Measurements from ENCODE around the gene B3GALT2.

DNA sequence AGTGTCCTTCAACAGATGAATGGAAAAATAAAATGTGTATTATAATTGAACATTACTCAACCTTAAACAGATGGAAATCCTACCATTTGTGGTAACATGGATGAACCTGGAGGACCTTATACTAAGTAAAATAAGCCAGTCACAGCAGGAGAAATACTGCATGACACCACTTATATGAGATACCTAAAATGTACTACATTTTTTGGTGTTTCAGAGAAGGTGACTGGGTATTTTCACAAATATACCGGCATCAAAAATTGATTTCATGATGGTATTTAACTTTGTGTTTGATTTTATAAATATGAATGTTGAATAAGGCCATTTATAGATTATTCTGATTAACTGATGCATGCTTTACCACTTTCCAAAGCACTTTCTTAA, 299.8 kb downstream of the PLA2G4A start:
- PRO-cap: unidirectional peak, plus-strand start at position 198 of the sequence
- RAMPAGE, long total RNA, 5 experiments: no peak in any of the 5 experiments
- RRBS: no CpG with 5 or more reads among the region's 1 CpG

GRCh38 chr1:188167284-188167594, 1338.5 kb downstream of the PLA2G4A start:
- PRO-cap: no peak
- RAMPAGE, long total RNA, 5 experiments: no peak in any of the 5 experiments
- RRBS: no CpG with 5 or more reads among the region's 3 CpGs

DNA sequence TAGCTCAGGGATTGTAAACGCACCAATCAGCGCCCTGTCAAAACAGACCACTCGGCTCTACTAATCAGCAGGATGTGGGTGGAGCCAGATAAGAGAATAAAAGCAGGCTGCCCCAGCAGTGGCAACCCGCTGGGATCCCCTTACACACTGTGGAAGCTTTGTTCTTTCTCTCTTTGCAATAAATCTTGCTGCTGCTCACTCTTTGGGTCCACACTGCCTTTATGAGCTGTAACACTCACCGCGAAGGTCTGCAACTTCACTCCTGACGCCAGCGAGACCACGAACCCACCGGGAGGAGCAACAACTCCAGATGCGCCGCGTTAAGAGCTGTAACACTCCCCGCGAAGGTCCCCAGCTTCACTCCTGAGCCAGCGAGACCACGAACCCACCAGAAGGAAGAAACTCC, 425.8 kb upstream of the RGS18 start:
- PRO-cap: no peak
- RAMPAGE, long total RNA, 5 experiments: no peak in any of the 5 experiments
- RRBS: no CpG with 5 or more reads among the region's 17 CpGs

GRCh38 chr1:192485656-192486325, 89.8 kb upstream of the RGS1 start:
- PRO-cap: no peak
- RAMPAGE, long total RNA, 5 experiments: no peak in any of the 5 experiments
- RRBS: no CpG with 5 or more reads among the region's 2 CpGs

DNA sequence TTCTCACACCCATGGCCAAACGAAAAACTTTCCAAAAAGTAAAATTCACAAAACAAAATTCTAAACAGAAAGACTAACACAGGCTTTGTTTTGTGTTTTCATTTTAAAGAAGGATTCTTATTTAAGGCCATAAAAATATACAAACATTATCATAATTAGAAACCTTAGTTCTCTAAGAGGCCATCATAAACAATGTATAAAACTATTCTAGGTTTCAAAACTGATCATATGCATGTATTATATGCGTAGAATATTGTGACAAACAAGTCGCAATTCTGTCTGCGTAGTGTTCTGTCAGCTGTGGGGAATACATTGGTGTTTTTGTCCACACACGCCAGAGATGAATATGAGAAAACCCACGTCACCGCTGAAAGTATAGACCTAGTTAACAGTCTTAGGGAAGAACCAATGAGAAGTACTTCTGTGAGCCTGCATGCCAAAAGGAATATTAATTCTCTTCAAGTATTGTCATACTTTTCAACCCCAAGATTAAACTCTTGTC, 55.5 kb upstream of the RGS1 start:
- PRO-cap: no peak
- RAMPAGE, long total RNA, 5 experiments: no peak in any of the 5 experiments
- RRBS: no CpG with 5 or more reads among the region's 7 CpGs

DNA sequence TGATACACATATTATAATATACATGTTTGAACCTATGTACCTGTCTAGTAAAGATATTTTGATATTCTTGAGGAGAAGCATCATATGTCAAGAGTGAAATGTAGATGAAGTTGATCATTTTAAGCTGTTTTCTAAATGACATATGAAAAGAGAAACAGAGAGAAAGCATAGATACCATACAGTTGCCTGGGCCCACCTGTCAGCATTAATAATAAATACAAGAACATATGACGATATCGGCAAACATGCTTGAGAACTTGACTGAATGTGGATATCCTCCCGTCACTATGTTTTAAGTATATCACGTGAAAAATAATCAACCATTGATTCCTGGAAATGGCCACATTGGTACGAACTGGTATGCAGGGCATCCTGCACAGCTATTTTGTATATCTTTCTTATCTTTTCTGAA, 23.0 kb upstream of the RGS1 start:
- PRO-cap: no peak
- RAMPAGE, long total RNA, 5 experiments: no peak in any of the 5 experiments
- RRBS: no CpG with 5 or more reads among the region's 5 CpGs

DNA sequence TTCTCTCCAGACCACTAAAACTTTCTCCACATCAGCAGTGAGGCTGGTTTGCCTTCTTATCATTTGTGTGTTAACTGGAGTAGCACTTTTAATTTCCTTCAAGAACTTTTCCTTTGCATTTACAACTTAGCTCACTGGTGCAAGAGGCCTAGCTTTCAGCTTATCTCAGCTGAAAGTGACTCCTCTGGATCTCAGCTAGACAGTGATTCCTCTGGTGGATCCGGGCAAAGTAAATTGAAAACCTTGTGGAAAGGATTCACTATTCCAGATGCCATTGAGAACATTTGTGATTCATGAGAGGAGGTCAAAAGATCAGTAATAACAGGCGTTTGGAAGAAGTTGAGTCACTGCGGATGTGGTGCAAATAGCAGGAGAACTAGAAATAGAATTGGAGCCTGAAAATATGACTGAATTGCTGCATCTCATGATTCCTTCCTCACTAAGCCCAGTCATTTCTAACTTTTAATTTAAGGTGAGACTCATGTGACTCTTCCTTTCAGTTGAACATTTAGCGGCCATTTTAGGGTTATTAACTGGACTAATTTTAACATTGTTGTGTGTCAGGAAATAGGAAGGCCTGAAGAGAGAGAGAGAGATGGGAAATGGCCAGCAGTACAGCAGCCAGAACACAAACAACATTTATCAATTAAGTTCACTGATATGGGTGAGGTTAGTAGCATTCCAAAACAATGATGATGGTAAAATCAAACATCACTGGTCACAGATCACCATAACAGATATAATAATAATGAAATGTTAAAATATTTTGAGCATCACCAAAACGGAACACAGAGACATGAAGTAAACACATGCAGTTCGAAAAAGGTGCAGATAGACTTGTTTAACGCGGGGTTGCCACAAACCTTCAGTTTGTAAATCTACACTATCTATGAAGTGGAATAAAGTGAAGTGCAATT, 16.0 kb upstream of the RGS1 start:
- PRO-cap: no peak
- RAMPAGE, long total RNA, 5 experiments: no peak in any of the 5 experiments
- RRBS: no CpG with 5 or more reads among the region's 8 CpGs

- PRO-cap: no peak
- RAMPAGE, long total RNA, 5 experiments: no peak in any of the 5 experiments
- RRBS: no CpG with 5 or more reads among the region's 10 CpGs
Measured at GRCh38 chr1:192715862-192716565, 80.1 kb downstream of the RGS13 start.

GRCh38 chr1:192766181-192766512, 42.7 kb upstream of the RGS2 start:
- PRO-cap: no peak
- RAMPAGE, long total RNA, 5 experiments: no peak in any of the 5 experiments
- RRBS: no CpG with 5 or more reads among the region's 1 CpG

GRCh38 chr1:192811461-192812487, 2.9 kb downstream of the RGS2 start:
- PRO-cap: unidirectional peak, plus-strand start at chr1:192812149
- RAMPAGE, long total RNA, 5 experiments: no peak in any of the 5 experiments
- RRBS: no CpG with 5 or more reads among the region's 7 CpGs

GRCh38 chr1:192830526-192831017, 21.7 kb downstream of the RGS2 start:
- PRO-cap: no peak
- RAMPAGE, long total RNA, 5 experiments: no peak in any of the 5 experiments
- RRBS: no CpG with 5 or more reads among the region's 4 CpGs

DNA sequence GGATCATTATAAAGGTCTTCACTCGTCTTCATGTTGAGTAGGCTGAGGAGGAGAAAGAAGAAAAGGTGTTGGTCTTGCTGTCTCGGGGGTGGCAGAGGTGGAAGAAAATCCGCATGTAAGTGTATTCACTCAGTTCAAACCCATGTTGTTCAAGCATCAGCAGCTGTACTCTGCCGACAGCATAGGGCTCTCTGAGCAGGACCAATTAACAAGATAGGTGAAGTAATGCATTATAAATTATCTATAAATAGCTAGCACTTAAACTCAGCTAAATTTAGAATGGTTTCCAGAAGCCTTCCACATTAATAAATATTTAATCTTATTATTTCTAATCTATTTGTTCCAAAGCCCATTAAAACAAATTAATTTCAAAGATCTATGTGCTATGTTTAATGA, 116.8 kb downstream of the RGS2 start:
- PRO-cap: no peak
- RAMPAGE, long total RNA, 5 experiments: no peak in any of the 5 experiments
- RRBS: no CpG with 5 or more reads among the region's 4 CpGs

GRCh38 chr1:193114043-193114434, 7.8 kb upstream of the CDC73 start:
- PRO-cap: no peak
- RAMPAGE, long total RNA, 5 experiments: no peak in any of the 5 experiments

DNA sequence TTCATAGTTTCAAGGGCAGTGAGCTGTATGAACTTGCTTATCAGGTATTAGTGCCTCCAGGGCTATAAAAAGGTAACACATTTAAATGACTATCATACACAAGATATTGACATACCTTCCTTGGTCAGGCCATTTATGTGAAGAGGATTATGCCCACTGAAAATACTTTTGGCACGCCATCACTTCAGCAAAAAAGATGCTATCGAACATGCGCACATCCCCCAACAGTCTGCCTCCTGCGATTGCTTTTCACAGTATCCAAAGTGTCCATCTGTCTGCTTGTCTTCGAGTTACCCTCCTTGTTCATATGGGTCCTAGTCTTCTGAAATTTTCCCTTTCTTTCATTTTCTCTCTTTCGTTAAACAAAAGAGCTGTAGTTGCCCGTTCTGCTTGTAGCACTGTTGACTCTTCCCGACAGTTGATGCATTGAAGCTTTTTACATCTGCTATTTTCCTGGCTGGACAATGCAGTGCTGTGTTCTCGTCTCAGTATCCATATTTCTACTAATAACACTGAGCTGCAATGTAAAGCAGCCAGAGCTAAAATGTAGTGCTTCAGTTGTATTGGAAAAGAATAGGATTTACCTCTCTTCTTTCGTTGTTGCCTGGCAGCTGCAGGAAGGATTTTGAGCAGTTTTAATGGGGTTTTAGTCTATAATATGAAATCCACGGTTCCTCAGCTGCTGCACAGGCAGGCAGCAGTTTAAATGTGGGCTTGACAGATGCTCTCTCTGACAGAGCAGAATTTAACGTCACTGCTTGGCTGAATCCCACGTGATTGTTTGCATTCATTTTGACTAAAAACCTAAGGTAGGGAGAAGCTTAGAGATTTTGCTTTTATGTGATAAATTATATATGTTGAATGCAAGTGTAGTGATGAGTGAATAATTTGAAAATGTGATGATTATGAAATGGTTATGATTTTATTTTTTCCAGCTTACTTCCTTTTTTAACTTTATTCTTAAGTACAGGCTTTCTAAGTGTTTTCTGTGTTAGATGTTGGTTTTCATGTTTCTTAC, at the start of gene B3GALT2:
TSS of gene B3GALT2 (minus strand) at position 710 of the 1,018 bp plus-strand sequence.
- PRO-cap: unidirectional peak, minus-strand start at position 704 of the sequence
- RAMPAGE, long total RNA, 5 experiments: start-site peak on the minus strand in 3 of 5 experiments, centred at positions 694 to 708 of the sequence, 8 to 84 reads per replicate
- RRBS: no CpG with 5 or more reads among the region's 13 CpGs

GRCh38 chr1:193219111-193219887, 32.9 kb upstream of the B3GALT2 start:
- PRO-cap: no peak
- RAMPAGE, long total RNA, 5 experiments: start-site peak on the plus strand in 1 of 5 experiments, at chr1:193219578-193219628 at its widest, 12 reads per replicate
- RRBS: no CpG with 5 or more reads among the region's 5 CpGs

DNA sequence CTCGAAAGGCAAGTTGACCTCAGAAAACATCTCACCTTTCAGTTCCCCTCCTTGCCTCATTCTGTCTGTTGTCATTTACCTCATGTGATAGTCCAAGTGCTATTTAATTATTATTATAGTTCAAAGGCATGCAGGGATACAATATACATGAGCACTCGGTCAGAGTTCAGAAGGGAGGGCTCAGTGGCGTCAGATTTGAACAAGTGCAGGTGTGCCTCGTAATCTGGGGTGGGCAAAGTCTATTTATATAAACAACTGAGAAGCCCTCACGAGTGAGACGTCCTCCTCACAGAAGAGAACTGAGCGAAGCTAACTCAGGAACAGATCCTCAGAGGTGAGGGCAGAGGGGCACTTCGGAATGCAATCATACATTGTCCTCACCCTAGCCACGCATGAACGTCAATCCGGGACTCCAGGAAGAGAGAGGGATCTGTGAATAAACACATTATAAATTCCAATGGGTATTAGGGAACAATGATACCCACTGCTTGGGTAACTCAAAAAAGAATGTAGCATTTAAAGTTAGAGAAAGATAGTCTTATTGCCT, 127.0 kb upstream of the B3GALT2 start:
- PRO-cap: no peak
- RAMPAGE, long total RNA, 5 experiments: no peak in any of the 5 experiments
- RRBS: no CpG with 5 or more reads among the region's 11 CpGs

GRCh38 chr1:193348295-193348731, 161.9 kb upstream of the B3GALT2 start:
- PRO-cap: no peak
- RAMPAGE, long total RNA, 5 experiments: start-site peak on the plus strand in 1 of 5 experiments, at chr1:193348605-193348659 at its widest, 15 to 19 reads per replicate
- RRBS: no CpG with 5 or more reads among the region's 2 CpGs

DNA sequence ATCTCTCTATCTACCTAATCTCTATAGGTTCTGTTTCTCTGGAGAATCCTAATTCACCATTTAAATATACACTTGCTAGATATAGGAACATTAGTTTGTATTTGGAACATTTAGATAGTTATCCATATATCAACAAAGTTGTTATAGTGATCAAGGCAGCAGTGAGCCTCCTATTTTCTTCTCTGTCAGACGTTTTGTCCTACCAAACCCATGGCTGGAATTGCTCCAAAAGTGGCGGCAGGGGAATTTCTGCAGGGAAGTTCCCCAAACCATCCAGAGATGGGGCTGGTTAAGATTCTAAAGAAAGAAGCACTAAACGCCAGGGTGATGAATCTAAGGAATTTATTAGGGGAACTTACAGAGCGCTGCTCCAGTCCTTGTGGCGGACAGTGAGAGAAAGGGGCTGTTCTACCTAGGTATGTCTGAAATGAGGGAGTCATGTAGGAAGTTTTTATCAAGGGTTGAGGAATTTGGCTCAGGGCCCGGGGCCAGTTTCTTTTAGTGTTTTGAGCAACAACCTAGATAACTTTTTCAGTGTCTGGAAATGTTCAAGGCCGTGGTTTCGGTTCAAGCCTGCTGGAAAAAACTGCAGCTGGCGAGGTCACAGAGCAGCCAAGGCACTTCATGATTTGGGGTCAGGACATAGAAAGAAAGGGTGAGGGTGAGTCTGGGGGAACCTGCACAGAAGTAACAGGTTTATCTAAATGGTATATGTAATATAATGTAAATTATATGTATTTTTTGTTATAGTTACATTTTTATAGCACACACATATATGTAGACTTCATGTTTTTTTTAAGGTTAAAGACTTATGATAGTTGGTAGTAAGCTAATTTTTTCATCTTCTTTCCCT, 222.5 kb upstream of the B3GALT2 start:
- PRO-cap: no peak
- RAMPAGE, long total RNA, 5 experiments: no peak in any of the 5 experiments
- RRBS: no CpG with 5 or more reads among the region's 9 CpGs

DNA sequence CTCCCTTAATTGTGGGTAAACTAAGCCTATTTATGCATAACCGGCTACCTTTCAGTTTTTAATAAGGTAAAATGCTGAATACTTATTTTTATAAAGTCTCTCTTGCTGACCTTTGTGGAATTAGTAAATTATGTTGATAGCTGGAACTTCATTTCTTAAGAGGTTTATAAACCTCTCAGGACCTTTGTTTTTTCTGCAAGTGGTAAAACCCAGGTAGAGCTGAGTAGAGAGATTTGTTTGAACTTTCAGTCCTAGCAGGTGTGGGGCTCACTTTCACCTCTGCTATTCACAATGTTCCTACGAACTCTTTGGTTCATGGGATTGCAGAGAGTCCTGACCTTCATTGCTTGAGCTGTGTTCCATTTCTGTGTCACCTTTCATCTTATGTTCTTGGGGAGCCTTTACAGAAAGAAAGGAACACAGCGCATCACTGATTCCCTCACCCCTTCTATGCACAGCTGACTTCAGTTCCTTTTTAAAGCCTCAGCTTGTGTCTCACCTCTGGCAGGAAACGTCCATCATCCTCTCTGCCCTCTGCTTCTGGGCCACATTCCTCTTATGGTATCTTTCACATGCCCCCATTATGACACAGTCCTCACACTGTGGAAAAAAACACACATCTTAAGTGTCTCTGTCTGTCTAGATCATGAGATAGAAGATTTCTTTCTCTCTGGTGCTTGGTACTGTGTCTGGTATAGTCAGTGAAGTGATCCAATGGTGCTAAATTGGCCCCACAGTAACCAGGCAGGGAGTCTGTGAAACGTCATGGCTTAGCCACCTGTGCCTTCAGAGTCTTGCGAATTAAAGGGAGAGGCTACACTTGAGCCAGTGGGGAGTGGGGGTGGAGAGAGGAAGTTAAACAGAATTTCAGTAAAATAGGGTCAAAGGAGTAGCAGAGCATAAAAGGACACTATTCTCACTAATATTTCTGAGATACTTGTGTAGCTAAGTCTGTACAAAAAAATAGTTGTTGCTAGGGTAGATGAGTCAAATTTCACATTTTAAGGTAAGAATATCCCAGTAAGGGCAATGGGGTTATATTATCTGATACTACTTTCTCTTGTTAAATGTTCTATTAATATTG, 262.6 kb upstream of the B3GALT2 start:
- PRO-cap: unidirectional peak, minus-strand start at position 450 of the sequence
- RAMPAGE, long total RNA, 5 experiments: no peak in any of the 5 experiments
- RRBS: no CpG with 5 or more reads among the region's 6 CpGs

DNA sequence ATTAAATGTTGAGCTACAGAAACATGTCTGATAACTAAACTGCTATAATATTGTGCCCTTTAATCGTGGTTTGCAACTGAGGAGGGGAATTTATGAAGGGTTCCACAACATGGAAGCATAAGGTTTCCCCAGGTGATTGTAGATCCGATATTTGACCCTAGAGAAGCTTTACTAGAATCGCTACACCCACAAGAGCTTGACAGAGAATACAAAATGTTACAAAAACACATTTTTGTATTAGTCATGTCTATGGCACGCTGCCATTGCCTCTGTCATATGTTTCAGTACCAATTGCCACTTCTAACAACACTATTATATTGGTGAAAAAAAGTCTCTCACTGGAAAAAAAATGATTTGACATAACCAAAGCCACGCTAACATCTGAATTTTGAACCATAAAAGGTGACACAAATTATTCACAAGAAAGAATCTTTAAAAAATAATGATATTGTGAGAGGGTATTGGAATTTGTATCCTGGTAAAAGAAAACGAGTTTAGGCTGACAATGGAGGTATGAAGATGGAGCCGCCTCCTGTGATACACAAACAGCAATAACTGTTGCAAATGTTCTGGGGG, 214.5 kb downstream of the KCNT2 start:
- PRO-cap: no peak
- RAMPAGE, long total RNA, 5 experiments: no peak in any of the 5 experiments
- RRBS: no CpG with 5 or more reads among the region's 7 CpGs

Data from stomach (tissue), 7 donors.